Mucosa of descending colon (tissue), 1 donor: Measurements from ENCODE around the gene SASH1.

DNA sequence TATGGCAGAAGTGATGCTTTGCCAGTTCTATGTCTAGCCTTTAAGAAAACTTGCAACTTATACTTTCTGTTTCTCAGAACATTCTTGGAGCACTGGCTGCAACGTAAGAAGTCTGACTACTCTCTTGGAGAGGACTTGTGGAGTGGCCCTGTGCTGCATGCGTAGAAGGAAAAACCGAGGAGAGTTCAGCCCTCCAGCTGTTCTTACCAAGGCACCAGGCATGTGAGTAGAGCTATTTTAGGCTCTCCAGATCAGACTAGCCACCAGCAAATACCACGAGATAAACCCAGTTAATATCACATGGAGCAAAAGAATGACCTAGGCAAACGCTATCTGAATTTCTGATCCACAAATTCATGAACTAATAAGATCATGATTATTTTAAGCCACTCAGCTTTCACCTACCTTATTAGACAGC is 77.5 kb upstream of the STXBP5 start:
- PRO-cap, result no peak

DNA sequence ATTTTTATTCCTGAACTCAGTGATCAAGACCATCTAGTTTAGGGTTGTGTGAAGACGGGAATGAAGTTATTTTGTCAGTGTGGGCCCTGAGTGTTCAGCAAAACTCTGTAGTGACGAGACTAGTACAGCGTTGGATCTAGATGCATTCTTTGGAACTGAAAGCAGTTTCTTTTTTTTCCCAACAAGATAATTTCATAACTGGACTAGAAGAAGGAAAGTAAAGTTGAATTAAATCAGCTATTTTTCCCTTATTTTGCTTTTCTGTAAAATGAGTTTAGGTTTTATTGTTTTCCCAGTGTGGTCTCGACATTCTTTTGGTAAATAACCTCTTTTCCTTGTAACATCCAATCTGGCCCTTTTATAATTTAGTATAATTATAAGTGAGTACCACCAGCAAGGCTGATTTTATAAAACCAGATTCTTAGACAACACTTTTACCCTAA is 3.3 kb downstream of the STXBP5 start:
- PRO-cap, result no peak

GRCh38 chr6:147211423-147211838 is 7.2 kb downstream of the STXBP5 start:
- PRO-cap, result no peak

GRCh38 chr6:147250262-147251470 is 46.4 kb downstream of the STXBP5 start:
- PRO-cap, result no peak

DNA sequence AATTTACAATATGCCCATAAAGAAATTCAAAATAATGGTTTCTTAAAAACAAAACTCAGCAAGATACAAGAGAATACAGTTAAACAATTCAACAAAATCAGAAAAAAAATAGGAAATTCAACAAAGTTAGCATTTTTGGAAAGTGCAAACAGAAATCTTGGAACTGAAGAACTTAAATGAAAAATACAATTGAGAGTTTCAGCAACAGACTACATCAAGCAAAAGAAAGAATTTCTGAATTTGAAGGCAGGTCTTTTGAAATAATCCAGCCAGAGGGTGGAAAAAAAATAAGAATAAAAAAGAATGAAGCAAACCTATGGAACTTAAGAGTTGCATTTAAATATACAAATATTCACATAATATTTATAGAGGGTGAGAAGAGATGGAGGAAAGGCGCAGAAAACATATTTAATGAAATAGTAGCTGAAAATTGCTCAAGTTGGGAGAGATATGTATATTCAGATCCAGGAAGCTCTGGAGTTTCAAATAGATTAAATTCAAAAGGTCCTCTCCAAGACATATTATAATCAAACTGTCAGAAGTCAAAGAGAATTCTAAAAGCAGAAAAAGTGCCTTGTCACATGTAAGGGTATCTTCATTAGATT is 92.5 kb downstream of the STXBP5 start:
- PRO-cap, result no peak

DNA sequence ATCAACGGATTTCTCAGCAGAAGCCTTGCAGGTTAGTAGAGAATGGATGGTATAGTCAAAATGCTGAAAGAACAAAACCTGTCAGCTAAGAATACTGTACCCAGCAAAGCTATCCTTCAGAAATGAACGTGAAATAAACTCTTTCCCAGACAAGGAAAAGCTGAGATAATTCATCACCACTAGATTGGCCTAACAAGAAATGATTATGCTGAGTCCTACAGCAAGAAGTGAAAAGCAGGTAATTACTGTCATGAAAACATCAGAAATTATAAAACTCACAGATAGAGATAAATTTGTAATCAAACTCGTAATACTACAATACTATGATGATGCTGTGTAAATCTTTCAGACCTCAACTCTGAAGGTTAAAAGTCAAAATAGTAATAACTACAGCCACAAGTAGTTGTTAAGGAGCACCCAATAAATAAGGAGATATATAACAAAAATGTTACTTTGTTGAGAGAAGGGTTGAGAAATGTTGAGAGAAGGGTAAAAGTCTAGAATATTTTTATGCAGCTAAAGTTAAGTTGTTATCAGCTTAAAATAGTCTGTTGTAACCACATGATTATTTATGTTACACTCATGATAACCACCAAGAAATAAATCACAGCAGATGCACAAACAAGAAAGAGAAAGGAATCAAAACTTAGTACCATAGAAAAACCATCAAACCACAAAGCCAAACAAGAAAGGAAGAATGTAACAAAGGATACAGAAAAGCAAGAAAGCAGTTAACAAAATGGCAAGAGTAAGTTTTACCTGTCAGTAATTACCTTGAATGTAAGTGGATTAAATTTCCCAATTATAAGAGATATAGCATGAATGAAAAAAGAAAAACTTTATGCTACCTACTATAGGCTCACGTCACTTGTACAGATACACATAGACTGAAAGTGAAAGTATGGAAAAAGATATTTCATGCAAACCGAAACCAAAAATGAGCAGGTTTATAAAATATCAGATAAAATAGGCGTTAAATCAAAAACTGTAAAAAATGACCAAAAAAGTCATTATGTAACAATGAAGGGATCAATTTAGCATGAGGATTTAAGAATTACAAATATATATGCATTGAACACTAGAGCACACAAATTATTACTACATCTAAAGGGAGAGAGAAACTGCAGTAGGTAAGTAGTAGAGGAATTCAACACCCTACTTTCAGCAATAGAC is 93.4 kb downstream of the STXBP5 start:
- PRO-cap, result no peak

GRCh38 chr6:147508979-147509686 is 643 bp downstream of the SAMD5 start:
- PRO-cap, result no peak

DNA sequence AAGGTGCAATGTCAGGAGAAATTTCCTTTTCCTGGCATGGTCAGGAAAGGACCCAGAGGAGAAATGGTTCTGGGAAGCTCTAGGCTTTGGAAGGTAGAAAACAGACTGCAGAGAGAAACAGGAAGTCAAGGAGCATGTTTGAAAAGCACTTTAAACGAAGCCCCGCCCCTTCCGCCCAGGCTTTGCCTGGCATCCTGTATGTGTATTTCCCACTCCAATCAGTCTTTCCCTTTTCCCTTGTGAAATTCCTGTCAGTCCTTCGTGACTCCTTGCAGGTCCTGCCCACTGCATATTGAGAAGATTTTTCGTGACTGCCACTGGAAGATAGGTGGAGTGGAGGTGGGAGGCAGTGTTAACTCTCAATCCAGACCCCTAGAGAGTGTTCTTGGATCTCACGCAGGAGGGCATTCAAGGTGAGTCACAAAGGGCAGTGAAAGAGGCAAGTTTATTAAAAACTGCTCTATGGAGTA is 320.9 kb upstream of the SASH1 start:
- PRO-cap, result no peak

- PRO-cap, result bidirectional peak, plus-strand start at chr6:148342424, minus-strand start at chr6:148342335; bidirectional peak, plus-strand start at chr6:148342838, minus-strand start at chr6:148342544
Observed at GRCh38 chr6:148342088-148342956, at the start of gene SASH1. SASH1 (plus strand) TSS chr6:148342838.

DNA sequence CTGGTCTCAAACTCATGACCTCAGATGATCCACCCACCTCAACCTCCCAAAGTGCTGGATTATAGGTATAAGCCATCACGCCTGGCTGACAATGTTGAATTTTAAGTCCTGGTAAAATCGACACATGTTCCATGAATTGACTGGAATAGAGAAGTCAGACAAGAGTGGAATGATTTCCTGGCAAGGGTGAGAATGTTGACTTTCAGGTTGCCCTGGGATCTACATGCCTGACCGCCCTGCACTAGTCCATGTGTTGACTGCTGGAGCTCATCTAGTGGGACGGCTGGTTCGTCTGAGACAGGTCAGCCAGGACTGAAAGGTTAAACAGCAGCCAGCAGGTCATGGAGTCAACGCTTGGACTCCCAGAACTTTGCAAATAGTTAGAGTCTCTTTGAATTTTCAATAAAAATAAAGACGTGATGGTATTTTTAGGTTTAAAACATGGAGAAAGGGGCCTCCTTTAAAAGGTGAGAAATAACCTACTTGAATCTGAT is 88.8 kb downstream of the SASH1 start:
- PRO-cap, result no peak

- PRO-cap, result no peak
Observed at GRCh38 chr6:148538060-148539048, 195.7 kb downstream of the SASH1 start.

GRCh38 chr6:148611235-148611730 is 135.5 kb upstream of the UST start:
- PRO-cap, result no peak

DNA sequence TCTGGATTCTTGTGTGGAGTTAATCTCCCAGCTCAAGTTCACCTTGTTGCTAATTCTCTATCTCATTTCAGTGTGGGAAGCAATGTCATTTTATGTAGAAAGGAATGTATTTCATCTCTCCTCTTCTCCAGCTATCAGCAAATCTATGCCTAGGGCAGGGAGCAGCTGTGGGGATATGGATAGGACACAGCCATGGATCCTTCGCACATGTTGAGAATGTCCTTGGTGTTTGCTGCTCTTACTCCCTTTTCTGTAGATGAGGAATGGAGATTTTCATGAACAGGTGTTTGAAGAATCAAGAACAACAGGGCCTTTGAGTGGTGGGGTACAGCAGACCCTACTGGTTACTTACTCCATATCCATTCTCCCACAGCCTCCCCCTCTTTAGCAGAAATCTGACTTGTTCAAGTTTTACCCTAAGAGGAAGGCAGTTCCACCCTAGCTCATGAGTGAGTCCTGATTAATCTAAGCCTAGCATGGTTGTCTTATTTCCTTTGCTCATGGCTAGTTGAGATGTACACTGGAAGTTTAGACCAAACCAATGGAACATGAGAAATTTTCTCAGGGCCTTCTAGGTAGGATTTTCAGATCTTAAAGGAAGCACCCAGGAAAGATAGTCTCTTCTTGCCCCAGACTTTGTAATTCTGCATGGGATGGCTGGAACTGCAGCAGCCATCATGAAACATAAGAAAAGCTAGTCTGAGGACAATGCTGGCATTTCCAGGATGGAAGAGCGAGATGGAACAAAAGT is 182.2 kb downstream of the UST start:
- PRO-cap, result no peak

GRCh38 chr6:149060270-149060699 is 257.2 kb upstream of the TAB2 start:
- PRO-cap, result bidirectional peak, plus-strand start at chr6:149060569, minus-strand start at chr6:149060415

DNA sequence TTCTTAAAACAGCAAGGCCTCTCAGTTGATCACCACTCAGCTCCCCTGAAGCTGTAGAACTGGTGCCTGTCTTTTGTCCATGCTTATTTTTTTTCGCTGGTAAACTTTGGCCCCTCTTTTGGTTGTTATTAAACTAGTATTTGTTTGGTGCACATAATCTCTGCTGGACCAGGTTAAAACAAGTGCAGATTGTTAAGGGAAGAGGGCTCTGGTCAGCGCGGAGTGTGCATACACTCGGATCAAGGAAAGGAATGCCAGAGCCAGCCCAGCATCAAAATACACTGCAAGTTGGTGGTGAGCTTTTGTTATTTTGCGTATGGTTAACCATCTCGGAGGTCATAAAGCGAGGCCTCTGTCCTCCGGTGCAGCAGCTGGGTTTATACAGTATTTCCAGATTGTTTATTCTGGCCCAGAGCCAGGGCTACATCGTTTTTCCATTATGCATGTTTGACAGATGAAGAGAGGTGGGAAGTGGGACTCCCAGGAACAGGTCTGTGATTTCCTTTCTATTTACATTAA is 256.7 kb upstream of the TAB2 start:
- PRO-cap, result bidirectional peak, plus-strand start at position 339 of the sequence, minus-strand start at position 253 of the sequence

GRCh38 chr6:149073424-149074278 is 243.9 kb upstream of the TAB2 start:
- PRO-cap, result no peak

- PRO-cap, result no peak
Observed at GRCh38 chr6:149257443-149258175, 59.9 kb upstream of the TAB2 start.

DNA sequence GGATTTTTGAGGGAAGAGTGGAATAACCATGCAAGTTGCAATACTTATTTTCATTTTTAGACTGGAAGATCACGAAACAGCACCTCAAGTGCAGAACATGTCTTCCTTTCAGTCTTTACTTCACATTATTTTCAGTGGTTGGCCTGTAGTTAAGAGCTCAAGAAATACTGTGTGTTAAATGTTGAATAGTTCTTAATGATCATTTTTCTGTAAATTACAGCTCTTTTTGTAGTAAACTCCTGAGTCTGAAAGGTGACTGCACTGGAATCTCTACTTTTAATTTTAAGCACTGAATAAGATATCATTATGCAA is 5.3 kb downstream of the TAB2 start:
- PRO-cap, result no peak

DNA sequence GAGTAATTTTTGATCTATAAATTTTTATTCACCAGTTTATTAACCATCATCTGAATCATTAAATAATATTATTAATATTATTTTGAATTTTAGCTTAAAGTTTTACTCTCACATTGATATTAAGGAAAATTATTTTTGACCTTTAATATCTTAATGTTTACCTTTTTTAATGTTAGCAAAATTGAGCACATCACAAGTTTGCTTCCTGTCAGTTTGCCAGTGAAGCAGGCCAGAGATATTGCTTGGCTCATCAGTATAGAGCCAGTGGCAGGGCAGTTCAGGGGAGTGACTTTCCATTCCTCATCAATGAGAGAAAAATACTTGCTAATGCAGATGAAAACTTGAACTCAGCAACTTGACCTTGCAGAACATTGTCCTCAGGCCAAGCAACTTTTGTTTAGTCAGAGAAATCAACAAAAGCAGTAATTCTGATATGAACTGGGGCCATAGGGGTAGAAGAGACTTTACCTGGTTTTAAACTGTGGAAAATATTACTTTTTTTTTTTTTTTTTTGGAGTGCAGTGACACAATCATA is 6.9 kb downstream of the TAB2 start:
- PRO-cap, result no peak

DNA sequence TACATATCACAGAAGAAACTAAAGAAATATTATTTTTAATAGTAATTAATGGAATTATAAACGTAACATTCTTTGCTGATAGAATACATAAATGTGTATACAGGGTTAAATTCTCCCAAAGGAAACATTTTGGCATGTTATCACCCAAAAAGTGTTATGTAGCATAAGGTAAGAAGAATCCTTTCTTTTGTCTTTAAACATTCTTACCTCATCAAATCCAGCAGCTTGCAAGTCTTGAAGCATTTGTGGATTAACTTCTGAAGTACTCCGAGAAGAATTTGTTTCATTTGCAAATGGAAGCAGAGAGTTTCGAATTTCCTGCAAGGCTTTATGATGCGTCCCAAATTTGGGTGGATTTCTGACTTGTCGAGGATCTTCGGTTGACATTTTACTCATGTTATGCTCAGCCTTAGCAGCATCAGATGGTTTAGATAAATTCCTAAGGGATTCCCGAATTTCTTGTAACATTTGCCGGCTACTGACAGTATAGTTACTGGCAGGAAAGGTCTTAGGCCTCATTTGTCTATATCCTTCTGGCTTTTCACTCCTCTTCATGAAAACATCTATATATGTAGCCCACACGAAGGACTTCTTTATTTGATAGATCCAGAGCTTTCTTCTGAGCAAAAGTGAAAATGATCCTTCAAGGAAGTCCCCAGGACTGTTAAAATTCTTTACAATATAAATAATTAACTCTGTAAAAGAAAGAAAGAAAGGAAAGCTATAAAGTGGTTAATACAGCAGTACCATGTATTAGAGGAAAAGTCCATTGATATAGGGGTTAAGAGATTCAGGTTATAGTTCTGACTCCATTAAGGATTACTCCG is 16.1 kb downstream of the LATS1 start:
- PRO-cap, result no peak